Measurements from ENCODE around the genes N4BP1 and CNEP1R1.

GRCh38 chr16:46737761-46738291 is 10.3 kb downstream of the MYLK3 start:
- PRO-cap: no peak

- PRO-cap: no peak
Measured at GRCh38 chr16:46976452-46977011, 3.1 kb upstream of the DNAJA2 start.

GRCh38 chr16:47633264-47633792 is 172.2 kb downstream of the PHKB start:
- PRO-cap: no peak

- PRO-cap: no peak
Measured at GRCh38 chr16:47668981-47669479, 207.9 kb downstream of the PHKB start.

GRCh38 chr16:48251921-48252573 is 4.7 kb upstream of the ABCC11 start:
- PRO-cap: no peak

DNA sequence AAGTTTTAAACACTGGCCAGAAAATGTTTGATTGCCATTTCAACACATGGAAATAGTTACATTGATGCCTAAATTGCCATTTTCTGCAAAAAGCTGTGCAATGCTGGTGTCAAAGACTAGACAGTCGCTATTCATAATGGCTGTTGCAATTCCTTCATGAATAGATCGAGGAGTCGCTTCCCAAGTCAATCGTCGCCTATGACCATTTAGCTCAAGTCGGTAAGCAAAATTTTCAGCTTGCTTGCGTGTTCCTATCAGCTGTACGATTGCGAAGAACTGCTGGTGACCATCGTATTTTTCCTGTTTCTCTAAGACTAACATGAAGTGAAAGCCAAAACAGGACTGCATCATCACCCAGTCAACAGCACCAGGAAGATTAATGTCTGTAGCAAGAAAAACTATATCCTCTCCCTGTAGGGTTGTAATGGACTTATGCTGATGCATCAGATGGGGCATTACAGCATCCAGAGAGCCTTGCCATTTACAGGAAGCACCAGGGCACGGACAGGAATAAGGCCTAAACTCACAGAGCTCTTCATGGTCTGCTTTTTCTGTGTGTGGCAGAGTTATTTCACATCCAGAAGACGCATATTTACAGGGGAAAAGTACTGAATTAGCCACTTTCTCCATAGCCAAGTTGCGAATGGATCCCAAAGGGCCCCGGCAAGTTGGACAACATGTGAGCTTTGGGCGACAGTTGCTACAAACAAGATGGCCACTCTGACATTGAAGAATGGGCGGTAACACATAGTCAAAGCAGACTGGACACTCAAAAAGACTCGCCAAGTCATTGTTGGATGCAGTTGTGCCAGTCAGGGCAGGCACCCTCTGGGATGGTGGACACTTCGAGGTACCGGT is 23.4 kb downstream of the SIAH1 start:
- PRO-cap: no peak

DNA sequence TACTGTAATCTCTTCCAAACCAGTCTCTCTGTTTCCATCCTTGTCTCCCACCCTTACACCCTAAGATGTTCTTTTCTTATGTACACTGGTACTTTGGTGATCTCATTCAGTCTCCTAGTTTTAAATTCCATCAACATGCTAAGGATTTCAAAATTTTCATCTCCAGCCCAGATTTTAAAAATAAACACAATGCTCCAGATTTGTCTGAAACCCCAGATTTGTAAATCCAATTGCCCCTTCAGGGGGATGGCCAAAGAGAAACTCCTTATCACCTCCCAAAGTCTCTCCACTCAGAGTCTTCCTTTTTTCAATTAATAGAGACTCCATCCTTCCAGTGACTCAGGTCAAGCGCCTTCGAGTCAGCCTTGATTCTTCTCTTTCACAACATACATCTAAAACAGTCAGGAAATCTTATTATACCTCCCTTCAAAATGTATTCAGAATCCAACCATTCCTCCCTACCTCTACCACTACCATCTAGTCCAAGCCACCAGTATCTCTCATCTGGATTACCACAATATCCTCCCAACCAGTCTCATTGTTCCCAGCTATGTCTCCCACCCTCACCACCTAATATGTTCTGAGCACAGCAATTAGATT is 12.0 kb downstream of the SIAH1 start:
- PRO-cap: no peak

GRCh38 chr16:48384009-48384429 is 1.2 kb downstream of the SIAH1 start:
- PRO-cap: no peak

- PRO-cap: no peak
Measured at GRCh38 chr16:48409768-48410807, 24.9 kb upstream of the SIAH1 start.

DNA sequence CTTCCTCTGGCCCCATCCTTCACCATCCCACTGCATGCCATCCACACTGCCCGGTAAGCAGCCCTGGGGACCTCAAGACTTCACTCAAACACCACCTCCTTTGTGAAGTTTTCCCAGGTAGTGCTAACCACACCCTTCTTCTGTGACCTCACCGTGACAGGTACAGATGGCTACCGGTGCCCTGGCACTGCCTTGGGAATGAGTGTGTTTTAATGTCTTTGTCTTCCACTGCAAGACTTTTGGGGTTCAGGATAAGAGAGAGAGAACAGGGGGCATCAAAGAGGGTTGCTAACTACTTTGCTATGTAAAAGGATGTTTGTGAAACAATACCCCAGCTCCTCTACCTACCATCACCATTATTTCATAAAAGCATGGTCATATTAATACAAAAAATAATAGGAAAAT is 63.1 kb upstream of the SIAH1 start:
- PRO-cap: no peak

- PRO-cap: no peak
Measured at GRCh38 chr16:48531269-48532068, 78.5 kb downstream of the N4BP1 start.

- PRO-cap: bidirectional peak, plus-strand start at chr16:48609807, minus-strand start at chr16:48609478; bidirectional peak, plus-strand start at chr16:48610332, minus-strand start at chr16:48610188
Measured at GRCh38 chr16:48609360-48610433, at the start of gene N4BP1. Gene N4BP1, minus strand, starts transcription at chr16:48610180.

- PRO-cap: no peak
Measured at GRCh38 chr16:49484126-49484898, 110.7 kb downstream of the C16orf78 start.

DNA sequence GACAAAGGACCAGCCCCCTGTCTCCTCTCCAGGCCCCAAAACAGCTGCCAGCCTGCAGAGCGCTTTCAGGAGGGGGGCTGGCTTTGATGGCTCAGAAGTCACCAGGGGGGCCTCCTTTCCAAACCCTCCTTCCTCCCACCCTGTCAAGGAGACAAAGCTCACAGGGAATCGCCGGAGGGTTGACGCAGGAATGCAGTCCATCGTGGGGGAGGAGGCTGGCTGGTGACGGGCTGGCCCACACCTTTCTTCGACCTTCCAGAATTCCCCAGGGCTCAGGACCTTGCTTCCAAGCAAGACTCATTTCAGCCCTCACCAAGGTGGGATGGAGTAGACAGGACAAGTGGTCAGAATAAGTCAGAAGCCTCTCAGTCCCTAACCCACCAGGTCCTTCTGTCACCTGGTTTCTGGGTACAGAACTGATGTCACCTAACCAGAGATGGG is 159.1 kb downstream of the ZNF423 start:
- PRO-cap: no peak

- PRO-cap: no peak
Measured at GRCh38 chr16:49702099-49702772, 153.7 kb downstream of the ZNF423 start.

GRCh38 chr16:49824946-49825526 is 30.9 kb downstream of the ZNF423 start:
- PRO-cap: no peak

- PRO-cap: no peak
Measured at GRCh38 chr16:49853969-49854978, 1.6 kb downstream of the ZNF423 start.

- PRO-cap: unidirectional peak, plus-strand start at chr16:50025225
Measured at GRCh38 chr16:50024835-50025369, at the start of gene CNEP1R1. Gene CNEP1R1, plus strand, starts transcription at chr16:50025225.

GRCh38 chr16:50093524-50094444 is 28.0 kb downstream of the HEATR3 start:
- PRO-cap: bidirectional peak, plus-strand start at chr16:50093961, minus-strand start at chr16:50093702

GRCh38 chr16:50153790-50154652 is 915 bp downstream of the TENT4B start:
- PRO-cap: unidirectional peak, minus-strand start at chr16:50154485